Mesenteric fat pad (tissue), 1 donor: ENCODE data around the genes HAUS7, HCFC1, OPN1LW and RPL10.

GRCh38 chrX:153028480-153028925 is 27.8 kb upstream of the PNMA3 start:
- PRO-cap: no peak

GRCh38 chrX:153469955-153471258 is at the start of gene HAUS7:
TSS of gene HAUS7 (minus strand) at chrX:153470576.
- PRO-cap: unidirectional peak, minus-strand start at chrX:153470581

- PRO-cap: unidirectional peak, plus-strand start at chrX:153494315
Observed at GRCh38 chrX:153494018-153494459, 741 bp upstream of the BGN start.

DNA sequence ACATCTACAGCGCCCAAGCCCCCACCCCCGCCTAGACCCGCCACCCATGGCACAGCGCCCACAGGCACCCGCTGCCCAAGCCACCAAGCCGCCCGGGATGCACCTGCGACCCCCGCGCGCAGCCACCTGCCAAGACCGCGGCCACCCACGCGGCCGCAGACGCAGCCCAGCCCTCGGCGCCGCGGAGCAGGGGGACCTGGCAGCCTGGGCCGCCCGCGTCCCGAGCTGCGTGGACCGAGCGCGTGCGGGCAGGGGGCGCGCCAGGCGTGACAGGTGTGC is 260 bp downstream of the PNCK start:
- PRO-cap: no peak

DNA sequence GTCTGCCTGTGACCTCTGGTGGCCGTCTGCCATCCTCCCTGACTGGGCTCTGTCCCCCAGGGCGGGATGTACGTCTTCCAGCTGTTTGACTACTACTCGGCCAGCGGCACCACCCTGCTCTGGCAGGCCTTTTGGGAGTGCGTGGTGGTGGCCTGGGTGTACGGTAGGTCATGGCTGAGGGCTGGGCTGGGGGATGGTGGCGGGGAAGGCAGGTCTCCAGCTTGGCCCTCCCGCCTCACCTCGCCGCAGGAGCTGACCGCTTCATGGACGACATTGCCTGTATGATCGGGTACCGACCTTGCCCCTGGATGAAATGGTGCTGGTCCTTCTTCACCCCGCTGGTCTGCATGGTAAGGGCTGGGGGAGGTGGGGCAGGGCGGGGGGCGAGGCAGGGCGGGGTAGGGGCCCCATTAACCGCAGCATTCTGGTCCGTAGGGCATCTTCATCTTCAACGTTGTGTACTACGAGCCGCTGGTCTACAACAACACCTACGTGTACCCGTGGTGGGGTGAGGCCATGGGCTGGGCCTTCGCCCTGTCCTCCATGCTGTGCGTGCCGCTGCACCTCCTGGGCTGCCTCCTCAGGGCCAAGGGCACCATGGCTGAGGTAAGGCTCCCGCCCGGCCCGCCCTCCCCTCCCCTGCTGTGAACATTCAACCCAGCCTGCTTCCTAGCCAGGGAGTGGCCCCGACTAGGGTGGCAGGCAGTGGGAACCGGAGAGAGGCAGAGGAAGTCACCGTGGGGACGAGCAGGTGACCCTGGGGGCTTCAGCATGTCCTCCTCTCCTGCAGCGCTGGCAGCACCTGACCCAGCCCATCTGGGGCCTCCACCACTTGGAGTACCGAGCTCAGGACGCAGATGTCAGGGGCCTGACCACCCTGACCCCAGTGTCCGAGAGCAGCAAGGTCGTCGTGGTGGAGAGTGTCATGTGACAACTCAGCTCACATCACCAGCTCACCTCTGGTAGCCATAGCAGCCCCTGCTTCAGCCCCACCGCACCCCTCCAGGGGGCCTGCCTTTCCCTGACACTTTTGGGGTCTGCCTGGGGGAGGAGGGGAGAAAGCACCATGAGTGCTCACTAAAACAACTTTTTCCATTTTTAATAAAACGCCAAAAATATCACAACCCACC is 6.9 kb downstream of the SLC6A8 start:
- PRO-cap: no peak

GRCh38 chrX:153697958-153698411 is 10.3 kb downstream of the SLC6A8 start:
- PRO-cap: no peak

DNA sequence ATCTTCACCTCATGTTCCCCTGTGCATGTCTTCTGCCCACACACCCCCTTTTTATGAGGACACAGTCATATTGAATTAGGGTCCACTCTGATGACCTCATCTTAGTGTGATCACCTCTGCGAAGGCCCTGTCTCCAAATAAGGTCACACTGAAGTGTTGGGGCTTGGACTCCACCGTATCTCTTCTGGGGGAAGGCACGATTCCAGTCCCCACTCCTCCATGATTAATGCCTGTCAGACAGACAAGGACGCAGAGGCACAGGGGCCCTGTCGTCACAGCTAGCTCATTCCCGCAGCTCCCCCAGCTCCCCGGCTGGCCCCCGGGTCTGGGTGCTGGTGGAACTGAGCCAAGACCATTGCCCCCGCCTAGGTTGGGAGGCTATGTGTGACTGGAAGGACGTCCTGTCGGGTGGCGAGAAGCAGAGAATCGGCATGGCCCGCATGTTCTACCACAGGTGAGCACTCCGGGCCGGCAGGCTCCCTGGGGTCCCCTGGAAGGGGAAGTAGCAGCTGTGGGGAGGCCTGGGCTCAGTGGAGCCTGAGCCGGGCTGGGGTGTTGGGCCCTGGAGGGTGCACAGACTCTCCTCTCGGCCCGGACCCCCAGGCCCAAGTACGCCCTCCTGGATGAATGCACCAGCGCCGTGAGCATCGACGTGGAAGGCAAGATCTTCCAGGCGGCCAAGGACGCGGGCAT is 18.1 kb downstream of the ABCD1 start:
- PRO-cap: no peak

- PRO-cap: no peak
Observed at GRCh38 chrX:153948457-153949367, 4.3 kb upstream of the RENBP start.

DNA sequence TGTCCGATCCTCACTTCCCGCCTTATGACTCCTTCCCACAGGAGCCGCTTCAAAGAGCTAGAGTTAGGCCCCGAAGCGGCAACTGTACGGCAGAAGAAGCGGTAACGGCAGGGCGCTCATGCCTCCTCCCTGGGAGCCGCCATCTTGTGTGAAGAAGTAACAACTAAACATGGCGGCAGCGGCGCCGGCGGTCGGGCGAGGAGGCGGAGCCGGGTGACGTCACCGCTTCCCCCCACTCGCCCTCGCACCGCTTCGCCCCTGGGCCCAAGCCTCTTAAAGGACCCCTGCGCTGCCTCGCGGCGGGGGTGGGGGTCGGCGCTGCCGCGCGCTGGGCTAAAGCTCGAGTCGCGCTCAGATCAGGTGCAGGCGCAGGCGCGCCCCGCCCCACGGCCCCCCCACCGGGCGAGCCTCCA is at the start of gene HCFC1:
Gene HCFC1, minus strand, starts transcription at position 150 of the 413 bp plus-strand sequence.
- PRO-cap: unidirectional peak, minus-strand start at position 150 of the sequence

GRCh38 chrX:153985002-153986059 is 12.8 kb downstream of the TMEM187 start:
- PRO-cap: no peak

GRCh38 chrX:154143999-154144493 is at the start of gene OPN1LW:
TSS of gene OPN1LW (plus strand) at chrX:154144243.
- PRO-cap: no peak

DNA sequence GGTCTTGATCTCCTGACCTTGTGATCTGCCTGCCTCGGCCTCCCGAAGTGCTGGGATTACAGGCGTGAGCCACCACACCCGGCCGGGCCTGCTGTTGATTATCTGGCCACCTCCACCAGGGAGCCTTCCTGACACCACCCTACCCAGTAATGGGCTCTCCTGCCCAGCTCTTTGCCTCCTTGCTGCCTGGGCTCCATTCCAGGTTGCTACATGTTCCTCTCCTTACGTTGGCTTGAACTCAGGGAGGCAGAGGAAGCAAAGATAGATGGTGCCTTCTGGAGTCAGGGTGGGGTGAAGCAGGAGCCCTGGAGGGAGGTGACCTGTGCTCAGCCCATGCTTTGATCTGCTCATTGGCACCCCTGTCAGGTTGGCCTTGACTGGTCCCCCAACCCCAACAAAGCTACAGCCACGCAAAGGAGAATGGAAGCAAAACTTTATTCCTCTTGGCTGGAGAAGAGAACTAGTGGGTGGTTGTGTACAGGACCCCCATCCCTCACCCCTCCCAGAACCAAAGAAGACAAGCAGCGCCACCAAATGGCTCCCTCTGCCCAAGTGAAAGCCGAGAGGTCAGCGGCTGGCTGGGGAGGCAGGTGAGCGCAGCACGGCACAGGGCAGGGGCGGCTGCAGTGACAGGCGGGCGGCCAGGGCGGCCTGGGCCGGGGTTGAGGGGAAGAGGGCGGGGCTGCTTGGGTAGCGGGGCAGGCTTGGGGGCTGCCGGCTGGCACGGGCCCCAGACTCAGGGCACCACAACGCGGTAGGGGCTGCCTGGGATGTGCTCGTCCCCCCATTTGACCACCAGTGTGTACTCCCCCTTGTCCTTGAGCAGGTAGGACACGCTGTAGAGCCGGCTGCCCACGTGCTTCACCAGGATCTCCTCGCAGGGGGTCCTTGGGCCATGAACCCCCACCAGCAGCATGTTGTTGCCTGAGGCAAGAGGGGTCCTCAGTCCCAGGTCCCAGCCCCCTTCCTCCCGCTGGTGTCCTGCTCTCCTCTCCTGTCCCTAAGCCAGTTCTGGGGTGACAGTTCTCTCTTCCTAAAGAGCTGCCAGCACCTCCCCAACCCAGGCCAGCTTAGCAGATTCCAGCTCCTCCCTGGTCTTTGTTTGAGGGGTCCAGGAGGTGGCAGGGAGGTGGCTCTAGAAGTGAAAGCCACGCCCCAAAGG is 25.9 kb downstream of the FLNA start:
- PRO-cap: no peak

GRCh38 chrX:154352466-154353614 is 21.6 kb downstream of the FLNA start:
- PRO-cap: no peak

- PRO-cap: no peak
Observed at GRCh38 chrX:154359968-154360491, 14.4 kb downstream of the FLNA start.

GRCh38 chrX:154360492-154360846 is 14.0 kb downstream of the FLNA start:
- PRO-cap: no peak

DNA sequence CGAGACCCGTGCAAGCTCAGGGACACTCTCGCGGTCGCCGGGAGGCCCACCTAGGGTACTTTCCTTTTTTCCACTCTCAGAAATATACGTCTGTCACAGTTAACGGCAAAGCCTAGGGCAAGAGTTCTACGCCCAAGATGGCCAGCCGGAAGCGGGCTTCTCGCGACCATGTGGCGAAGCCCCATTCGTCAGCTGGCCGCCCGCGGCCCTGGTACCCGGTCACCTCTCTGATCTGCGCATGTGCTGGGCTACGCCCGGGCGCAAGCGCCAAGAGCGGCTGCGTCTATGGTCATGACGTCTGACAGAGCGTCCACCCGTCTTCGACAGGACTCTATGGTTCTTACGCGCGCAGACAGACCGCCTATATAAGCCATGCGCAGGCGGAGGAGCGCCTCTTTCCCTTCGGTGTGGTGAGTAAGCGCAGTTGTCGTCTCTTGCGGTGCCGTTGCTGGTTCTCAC is at the start of gene RPL10:
Gene RPL10, plus strand, starts transcription at position 393 of the 459 bp plus-strand sequence.
- PRO-cap: bidirectional peak, plus-strand start at position 393 of the sequence, minus-strand start at position 210 of the sequence

DNA sequence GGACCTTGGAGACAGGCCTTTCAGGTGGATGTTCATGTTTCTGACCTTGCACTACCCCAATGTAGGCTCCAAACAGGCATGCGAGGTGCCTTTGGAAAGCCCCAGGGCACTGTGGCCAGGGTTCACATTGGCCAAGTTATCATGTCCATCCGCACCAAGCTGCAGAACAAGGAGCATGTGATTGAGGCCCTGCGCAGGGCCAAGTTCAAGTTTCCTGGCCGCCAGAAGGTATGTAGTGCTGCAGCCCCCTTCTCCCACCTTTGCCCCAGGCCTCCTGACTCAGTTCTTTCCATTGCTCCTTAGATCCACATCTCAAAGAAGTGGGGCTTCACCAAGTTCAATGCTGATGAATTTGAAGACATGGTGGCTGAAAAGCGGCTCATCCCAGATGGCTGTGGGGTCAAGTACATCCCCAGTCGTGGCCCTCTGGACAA is 2.2 kb downstream of the RPL10 start:
- PRO-cap: no peak

GRCh38 chrX:154418388-154419156 is 7.2 kb downstream of the TAFAZZIN start:
- PRO-cap: no peak

- PRO-cap: no peak
Observed at GRCh38 chrX:154437328-154437804, 412 bp downstream of the GDI1 start.

- PRO-cap: no peak
Observed at GRCh38 chrX:154485264-154485761, 1.1 kb downstream of the UBL4A start.